ENCODE measurements around the genes POMGNT1, MOB3C and CYP4B1.

DNA sequence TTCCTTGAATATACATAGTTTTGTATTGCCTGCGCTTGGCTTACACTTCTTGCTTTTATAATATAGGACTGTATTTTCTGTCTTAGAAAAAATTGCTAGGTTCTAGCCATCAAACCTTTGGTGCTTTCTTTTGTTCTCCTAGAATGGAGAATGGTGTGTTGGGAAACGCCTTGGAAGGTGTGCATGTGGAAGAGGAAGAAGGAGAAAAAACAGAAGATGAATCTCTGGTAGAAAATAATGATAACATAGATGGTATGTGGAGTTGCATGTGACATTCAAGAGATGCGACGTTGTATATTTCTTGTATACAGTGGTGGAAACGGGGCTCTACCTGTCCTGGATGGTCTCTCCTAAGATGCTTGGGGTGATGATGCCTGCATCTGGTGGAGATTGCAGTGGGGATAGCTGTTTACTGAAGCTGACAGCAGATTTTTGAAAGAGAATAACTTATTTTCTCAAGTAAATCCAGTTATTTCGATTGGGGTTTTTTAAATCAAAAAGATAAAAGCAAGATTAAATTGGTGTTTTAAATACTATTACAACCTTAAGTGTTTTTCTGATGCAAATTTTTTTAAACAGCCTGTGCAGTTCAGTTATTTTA, 17.4 kb downstream of the CCDC17 start:
- CAGE, long polyA plus RNA, result no peak
- RRBS, result no CpG with 5 or more reads among the region's 6 CpGs

DNA sequence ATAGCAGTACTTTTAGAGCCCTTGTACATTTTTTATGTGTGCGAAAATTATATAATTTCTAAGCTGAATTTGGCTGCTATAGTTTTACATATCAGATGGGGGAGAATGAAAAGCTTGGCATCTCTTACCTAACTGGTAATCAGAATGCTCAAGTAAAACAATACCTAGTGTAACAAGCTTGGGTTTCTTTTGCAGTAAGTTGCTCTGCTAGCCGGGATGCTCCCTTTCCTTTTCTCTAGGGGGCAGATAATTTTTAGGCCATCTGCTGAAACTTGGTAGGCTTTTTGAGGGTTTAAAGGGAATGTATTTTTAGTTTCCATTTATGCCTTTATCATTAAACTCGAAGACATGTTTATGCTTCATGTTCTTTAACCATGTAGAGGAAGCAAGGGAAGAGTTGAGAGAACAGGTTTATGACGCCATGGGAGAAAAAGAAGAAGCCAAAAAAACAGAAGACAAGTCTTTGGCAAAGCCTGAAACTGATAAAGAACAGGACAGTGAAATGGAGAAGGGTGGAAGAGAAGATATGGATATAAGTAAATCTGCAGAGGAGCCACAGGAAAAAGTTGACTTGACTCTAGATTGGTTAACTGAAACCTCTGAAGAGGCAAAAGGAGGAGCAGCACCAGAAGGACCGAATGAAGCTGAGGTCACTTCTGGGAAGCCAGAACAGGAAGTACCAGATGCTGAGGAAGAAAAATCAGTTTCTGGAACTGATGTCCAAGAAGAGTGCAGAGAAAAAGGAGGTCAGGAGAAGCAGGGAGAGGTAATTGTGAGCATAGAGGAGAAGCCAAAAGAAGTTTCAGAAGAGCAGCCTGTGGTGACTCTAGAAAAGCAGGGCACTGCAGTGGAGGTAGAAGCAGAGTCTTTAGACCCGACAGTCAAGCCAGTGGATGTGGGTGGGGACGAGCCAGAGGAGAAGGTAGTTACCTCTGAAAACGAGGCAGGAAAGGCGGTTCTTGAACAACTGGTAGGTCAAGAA, 16.6 kb downstream of the CCDC17 start:
- CAGE, long polyA plus RNA, result no peak
- RRBS, result no CpG with 5 or more reads among the region's 9 CpGs

DNA sequence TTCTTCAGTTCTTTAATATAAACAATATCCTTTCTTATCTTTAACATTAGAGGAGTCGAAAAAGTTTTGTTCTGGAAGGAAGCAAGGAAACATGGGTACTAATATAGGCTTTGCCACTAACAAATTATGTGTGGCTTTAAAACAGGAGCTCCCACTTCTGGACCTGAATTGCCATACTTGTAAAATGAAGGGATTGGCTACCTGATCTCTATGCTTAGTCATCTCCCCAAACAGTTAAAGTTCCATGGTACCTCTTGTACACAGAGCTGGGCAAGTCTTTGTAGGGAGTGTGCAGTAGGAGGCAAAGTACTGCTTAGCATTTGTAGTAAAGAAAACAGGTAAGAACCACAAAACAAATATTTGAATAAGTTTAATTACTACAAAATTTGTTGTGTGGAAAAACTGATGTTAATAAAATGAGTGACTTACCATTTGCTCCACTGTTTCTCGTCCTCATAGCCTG, 81.3 kb downstream of the MAST2 start:
- CAGE, long polyA plus RNA, result no peak
- RRBS, result no CpG with 5 or more reads among the region's 2 CpGs

DNA sequence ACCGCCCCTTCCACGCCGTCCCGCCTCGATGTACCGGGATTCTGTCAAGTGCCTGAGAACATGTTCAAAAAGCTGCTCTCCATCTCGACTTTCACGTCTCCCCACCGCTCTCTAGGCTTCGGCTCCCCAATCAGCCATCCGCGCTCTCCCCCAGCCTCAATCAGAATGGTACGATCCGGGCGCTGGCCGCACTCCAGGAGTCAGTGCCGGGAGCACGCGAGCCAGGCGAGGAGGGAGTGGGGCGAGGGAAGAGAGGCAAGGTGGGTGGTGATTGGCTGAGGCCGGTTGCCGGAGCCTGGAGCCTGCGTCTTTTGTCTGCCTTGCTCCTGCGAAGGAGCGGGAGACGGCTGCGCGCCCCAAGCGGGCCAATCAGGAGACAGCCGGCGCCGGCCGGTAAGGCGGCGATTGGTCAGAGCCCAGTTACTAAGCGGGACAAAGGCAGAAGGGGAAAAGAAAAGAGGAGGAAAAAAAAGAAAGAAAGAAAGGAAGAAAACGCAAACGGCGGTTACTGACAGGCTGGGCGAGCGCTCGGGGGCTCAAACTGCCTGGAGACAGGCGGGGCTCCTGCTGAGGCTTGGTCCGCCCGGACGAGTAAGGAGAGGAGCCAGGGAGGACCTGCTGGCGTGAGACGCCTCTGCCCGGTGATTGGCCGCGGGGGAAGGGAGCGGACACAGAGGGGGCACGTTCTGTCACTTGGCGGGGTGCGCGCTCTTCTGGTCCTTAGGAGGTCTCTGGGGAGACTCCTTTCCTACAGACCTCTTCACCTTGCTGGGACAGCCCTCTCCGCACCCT, 517 bp upstream of the PIK3R3 start:
- CAGE, long polyA plus RNA, result no peak
- RRBS, result 1% methylated on average over 22 of the region's 58 CpGs

DNA sequence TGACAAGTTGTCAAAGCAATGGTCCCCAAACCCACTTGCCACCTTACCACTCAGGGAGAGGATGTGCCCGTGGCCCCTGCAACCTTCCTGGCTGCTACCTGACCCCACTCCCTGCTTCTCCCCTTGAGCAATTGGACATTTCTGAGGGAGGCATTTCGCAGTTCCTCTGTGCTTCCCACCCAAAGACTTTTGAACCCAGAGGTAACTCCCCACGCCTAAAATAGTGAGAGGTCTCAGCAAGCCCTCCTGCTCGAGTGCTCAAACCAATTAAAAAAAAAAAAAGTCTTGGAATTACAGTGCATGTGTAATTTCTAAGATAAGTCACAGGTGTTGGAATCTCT, 1.1 kb upstream of the PIK3R3 start:
- CAGE, long polyA plus RNA, result no peak
- RRBS, result no CpG with 5 or more reads among the region's 4 CpGs

- CAGE, long polyA plus RNA, result no peak
- RRBS, result no CpG with 5 or more reads among the region's 11 CpGs
Observed at GRCh38 chr1:46182818-46183935, 6.9 kb upstream of the P3R3URF start.

DNA sequence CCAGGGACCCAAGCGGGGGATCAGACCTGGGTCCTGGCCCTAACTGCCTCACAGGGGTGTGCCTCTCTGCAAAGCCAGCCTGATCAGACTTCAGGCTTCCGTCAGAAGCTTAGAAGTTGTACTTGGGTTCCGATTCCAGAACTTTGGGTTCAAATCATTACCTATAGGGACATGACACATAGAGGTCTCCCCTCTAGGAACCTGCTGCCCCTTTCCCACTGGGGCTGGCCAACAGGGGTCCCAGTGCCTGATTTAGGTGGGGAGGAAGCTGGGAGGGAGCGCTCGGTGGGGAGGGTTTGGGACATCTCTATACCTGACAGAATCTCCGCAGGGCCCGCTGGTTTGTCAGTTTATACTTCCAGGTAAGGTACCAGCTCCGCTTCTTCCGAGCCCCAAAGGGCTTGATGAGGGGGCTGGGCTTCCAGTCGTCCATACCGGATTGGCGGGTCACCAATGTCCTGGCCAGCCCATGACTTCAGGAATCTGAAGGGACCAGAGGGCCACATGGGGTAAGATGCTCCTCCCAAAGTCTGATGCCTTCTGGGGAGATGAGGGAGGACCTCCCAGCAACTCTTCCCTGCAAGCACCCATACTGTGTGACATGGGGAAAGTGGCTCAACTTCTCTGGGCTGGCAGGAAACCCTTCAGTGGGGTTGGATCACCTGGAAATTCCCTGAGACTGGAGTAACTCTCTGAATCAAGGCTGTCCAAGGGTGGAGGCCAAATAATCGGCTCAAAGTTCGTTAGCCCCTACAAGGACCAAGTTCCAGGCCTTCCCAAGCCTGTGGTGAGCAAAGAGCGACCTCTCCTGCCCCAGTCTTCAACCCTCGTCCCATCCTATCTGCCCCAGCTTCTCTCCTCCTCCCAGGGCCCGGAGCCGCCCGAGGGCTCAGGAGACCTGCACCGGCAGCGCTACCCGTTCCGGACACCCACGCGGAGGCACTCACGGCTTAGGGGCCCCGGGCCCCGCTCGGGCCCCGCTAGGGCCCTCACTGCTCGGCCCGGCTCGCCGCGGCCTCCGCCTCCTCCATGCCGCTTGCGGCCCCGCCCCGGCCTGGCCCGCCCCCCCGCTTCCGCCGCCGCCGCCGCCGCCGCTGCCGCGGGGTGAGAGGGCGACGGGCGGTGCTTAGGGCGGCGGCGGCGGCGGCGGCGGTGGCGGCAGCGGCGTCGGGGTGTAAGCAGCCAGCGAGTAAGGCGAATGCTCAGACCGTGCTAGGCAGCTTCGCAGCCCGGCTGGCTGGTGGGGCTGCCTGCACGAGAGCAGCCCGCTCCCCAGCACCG, at the start of gene POMGNT1:
Gene POMGNT1, minus strand, starts transcription at position 1,046 of the 1,281 bp plus-strand sequence.
- CAGE, long polyA plus RNA, result start-site peak on the minus strand centred at position 1,016 of the sequence, 52 bp wide, 290 and 323 reads in 2 replicates
- RRBS, result 1% methylated on average over 14 of the region's 73 CpGs

DNA sequence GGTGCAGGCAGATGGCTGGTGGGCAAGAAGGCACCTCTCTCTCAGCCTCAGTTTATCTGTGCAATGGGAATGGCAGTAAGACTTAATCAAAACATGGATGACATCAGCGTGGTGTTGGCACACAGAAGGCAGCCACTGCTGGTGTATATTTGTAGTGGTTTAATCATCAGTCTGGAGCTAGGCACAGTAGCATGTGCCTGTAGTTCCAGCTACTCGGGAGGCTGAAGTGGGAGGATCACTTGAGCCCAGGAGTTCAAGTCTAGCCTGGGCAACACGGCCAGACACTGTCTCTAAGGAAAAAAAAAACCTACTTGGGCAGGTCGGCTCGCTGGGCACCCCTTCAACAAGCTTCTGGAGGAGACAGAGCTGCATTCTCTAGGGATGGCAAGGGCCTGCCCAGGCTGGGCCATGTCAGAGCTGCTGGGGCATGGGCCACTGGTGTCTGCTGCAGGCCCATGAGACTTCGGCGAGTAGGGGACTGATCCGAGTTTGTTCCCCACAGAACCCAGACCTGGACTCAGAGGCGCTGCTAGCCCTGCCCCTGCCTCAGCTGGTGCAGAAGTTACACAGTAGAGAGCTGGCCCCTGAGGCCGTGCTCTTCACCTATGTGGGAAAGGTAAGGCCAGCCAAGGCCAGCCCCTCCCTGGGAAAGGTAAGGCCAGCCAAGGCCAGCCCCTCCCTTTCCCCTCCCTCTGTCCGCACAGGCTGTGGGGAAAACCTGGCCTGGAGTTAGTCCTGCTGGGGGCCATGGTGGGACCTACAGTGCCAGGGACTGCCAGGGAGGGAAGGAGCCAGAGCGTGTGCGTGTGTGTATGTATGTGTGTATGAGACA, 7.7 kb downstream of the FAAH start:
- CAGE, long polyA plus RNA, result no peak
- RRBS, result no CpG with 5 or more reads among the region's 13 CpGs

GRCh38 chr1:46593998-46594493, 10.0 kb downstream of the MKNK1 start:
- CAGE, long polyA plus RNA, result no peak
- RRBS, result no CpG with 5 or more reads among the region's 7 CpGs

- CAGE, long polyA plus RNA, result no peak
- RRBS, result under 1% methylated on average over 10 of the region's 69 CpGs
Observed at GRCh38 chr1:46616164-46617465, at the start of gene MOB3C. TSS of gene MOB3C (minus strand) at chr1:46616811.

DNA sequence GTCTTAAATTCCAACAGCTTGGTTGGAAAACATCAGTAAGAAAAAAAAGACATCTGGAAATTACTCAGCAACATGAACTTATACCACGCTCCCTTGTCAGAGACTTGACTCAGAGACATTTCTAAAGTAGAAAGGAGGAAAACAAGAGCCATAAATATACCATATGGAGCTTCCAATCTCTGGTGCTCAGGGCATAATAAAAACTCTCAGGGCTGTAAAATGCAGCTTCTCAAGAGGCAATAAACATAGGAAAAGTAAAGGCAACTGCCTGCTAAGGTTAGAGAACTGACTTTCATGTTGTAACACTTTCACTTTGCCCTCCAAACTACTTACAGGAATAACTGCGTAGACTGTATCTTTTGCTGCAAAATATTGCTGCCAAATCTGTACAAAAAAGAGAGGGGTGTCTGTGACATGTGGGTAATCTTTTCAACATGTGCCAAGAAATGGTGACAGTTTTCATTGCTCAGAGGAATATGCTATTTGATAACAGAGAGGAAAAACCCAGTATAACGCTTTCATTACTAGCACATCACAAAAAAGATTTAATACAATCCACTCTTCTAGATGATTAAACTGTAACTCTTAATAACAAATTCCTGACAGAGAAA, 14.6 kb downstream of the ATPAF1 start:
- CAGE, long polyA plus RNA, result no peak
- RRBS, result no CpG with 5 or more reads among the region's 3 CpGs

GRCh38 chr1:46665565-46666366, 2.4 kb downstream of the ATPAF1 start:
- CAGE, long polyA plus RNA, result no peak
- RRBS, result no CpG with 5 or more reads among the region's 2 CpGs

GRCh38 chr1:46675407-46676159, 3.9 kb downstream of the TEX38 start:
- CAGE, long polyA plus RNA, result no peak
- RRBS, result no CpG with 5 or more reads among the region's 1 CpG

DNA sequence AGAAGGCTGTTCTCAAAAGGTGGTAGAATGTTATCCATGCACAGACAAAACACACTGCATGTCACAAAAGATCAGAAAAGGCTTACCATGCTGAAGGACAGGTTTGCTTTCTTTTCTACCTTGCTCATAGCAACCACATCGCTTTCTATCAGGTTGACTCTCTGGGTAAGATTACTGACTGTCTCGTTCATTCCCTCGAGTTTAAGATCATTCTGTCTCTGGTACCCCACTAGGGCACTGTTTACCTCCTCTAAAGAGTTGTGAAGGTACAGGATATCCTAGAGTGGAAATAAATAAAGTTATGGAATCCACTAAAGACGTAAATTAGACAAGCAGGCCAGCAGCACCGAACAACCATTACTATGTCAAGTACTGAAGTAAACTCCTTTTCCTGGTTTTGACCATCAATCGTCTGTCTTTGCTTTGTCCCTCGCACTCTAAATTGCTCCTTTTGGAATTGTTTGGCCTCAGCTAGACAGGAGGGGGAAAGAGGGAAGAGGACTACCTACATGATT, 16.7 kb downstream of the TEX38 start:
- CAGE, long polyA plus RNA, result no peak
- RRBS, result no CpG with 5 or more reads among the region's 7 CpGs

DNA sequence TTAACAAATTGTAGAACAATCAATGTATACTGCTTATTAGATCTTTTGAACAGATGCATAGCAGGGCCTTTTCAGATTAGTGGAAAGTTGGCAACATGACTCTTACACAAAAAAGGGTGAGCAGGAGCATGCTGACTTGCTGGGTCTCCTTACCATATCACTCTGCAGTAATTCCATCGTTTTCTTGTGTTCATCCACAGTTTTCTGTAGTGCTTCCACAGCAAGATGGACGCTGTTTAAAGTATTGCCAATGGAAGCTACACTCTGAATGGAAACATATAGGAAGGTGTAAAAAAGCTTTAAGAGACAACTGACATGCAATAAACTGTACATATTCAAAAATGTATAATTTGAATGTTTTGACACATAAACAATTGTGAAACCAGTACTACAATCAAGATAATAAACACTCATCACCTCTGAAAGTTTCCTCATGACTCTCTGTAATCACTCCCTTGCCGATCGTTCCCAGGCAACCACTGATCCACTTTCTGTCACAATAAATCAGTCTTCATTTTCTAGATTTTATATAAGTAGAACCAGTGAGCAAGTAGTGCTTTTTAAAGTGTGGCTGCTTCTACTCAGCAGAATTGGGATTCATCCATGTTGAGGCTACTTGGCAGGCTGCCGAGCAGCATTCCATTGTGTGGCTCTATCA, 20.1 kb downstream of the TEX38 start:
- CAGE, long polyA plus RNA, result no peak
- RRBS, result no CpG with 5 or more reads among the region's 5 CpGs

DNA sequence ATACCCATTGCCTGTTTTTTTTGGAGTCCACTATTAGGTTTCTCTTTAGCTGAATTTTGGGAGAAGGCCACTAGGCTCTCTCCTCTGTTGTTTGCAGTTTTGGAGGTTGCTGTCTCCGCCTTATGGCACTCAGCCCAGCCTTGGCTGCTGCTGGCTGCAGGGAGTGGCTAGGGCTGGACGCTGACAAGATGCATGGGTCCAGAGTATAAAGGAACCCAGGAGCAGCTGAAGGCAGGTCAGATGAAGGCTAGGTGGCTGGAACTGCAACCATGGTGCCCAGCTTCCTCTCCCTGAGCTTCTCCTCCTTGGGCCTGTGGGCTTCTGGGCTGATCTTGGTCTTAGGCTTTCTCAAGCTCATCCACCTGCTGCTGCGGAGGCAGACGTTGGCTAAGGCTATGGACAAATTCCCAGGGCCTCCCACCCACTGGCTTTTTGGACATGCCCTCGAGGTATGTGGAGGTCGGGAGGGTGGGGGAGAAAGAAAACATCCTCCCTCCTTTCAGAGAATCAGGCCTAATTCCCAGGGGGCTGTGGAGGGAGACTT, at the start of gene CYP4B1:
Gene CYP4B1, plus strand, starts transcription at position 234 of the 544 bp plus-strand sequence.
- CAGE, long polyA plus RNA, result no peak
- RRBS, result no CpG with 5 or more reads among the region's 6 CpGs

GRCh38 chr1:46806084-46807242, 7.6 kb downstream of the CYP4B1 start:
- CAGE, long polyA plus RNA, result no peak
- RRBS, result no CpG with 5 or more reads among the region's 17 CpGs

GRCh38 chr1:46820318-46821386, 21.8 kb downstream of the CYP4B1 start:
- CAGE, long polyA plus RNA, result no peak
- RRBS, result no CpG with 5 or more reads among the region's 5 CpGs

DNA sequence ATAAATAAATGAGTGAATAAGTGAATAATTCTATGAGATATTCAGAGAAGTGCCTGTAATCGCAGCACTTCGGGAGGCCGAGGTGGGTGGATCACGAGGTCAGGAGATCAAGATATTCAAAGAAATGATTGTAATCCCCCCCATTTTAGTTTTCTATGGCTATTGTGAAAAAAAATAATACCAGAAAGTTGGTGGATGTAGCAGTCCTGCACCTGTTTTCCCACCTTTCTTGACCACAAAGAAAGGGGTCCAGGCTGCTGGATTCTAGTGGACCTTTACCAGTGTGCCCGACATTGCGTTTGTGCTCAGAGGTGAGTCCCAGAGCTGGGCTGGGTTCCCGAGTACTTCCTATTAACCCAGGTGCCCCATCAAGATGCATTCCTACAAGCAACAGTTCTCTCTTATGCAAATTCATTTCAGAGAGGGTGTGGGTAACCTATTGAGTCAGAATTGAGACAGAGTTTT, 7.6 kb upstream of the CYP4A22 start:
- CAGE, long polyA plus RNA, result no peak
- RRBS, result no CpG with 5 or more reads among the region's 7 CpGs

DNA sequence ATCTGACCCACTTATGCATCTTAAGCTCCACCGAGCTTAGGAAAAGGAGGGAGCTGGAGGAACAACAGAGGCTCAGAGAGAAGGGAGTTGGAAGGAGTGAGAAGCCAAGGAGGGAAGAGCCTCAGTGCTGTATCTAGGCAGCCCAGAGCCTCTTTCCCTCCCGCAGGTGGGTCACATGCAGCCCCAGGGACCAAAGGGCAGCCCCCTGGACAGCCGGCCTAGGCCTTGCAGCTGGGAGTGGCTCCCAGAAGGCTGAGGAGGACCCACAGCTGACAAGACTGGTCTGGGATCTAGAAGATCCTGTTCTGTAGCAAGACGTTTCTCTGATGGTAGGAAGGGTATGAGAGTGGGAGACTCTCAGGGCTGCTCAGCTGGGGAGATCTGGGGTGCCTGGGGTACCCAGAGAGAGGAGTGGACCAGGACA, 2.2 kb downstream of the PDZK1IP1 start:
- CAGE, long polyA plus RNA, result no peak
- RRBS, result no CpG with 5 or more reads among the region's 4 CpGs

Measured in BJ (cell line).